ENCODE data around the gene IKZF2.

GRCh38 chr2:212237751-212238218, 300.8 kb downstream of the ERBB4 start:
- PRO-cap, 2 experiments: no peak in any of the 2 experiments

DNA sequence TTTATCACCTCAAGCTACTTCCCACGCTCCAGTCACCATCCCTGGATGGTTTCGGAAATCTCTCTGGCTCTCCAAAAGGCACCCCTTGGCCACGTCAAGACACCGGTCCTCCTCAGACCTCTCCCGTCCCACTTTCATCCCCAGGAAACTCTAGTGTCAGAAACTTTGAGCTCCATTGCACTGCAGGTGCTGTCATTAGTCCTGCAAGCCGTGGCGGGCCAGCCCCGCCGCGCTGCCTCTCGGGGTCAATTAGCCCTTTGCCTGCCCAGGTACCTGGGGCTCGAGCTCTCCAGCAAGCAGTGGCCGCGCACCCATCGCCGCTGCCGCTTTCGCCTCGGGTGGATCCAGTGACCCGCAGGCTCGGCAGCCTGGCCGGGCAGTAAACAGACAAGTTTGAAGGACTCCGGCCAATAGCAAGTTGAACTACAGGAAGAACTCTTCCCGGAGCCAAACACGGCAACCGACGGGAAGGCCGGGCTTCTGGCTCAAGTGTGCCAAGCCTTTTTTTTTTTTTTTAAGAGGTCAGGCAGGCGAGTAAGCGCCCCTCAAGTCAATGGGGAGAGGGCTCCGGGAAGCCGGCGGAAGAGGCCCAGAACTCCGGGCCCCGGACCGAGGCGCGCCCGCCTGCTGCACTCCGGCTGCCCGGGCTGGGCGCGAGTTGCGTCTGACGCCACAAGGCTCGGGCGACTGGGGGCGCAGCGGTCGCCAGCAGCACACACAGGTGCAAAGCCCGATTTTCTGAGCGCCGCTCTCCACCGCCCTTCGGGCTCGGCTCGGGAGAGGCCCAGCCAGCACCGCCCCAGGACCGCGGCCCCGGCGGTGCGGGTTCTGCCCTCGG, 1.1 kb downstream of the ERBB4 start:
- PRO-cap, 2 experiments: peak in 2 of 2 experiments; most common plus-strand start position 410 of the sequence (in 1); most common minus-strand start position 349 of the sequence (in 1)

GRCh38 chr2:213129426-213129768, 22.0 kb downstream of the IKZF2 start:
- PRO-cap, 2 experiments: no peak in any of the 2 experiments

DNA sequence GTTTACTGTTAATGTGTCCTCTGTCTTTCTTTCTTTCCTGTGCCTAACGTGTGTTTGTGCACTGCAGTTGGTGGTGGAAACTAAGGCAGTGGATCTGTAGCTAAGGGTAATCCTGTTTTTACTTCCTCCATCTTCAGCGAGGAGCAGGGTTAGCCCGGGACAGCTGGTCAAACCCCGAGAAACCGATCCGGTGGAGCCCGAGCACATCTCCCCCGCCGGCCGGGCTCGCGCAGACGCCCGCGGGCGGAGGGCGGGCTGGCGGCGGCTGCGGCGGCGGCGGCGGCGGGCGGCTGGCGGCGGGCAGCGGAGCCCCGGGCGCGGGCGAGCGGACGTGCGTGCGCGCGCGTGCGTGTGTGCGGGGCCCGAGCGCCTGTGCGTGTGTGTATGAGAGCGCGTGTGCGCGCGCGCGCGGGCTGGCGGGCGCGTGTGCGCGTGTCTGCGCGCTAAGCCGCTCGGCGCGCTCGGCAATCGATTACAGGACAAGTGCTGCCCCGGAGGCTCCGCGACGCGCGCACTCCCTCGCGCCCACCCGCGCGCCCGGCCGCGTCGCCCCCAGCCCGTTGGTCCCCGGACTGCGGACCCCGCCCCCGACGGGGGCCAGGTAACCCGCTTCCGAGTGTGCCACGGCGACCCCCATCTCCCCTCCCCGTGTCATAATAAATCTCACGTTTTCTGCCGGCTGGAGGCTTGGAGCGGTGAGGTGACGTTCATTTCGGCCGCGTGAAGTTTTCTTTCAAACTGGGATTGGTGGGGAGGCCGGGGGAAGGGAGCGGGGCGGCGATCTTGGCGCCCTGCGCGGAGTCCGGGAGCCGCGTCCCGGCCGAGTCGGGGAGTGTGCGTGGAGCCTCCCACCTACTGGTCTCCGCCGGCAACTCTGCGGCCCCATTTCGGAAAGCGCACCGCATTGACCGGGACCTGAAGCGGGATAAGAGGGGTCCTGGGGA, at the start of gene IKZF2:
Gene IKZF2 (minus strand): TSS at position 154 of the 944 bp plus-strand sequence.
- PRO-cap, 2 experiments: peak in 2 of 2 experiments; most common plus-strand start position 475 of the sequence (in 2); most common minus-strand start position 827 of the sequence (in 2)

DNA sequence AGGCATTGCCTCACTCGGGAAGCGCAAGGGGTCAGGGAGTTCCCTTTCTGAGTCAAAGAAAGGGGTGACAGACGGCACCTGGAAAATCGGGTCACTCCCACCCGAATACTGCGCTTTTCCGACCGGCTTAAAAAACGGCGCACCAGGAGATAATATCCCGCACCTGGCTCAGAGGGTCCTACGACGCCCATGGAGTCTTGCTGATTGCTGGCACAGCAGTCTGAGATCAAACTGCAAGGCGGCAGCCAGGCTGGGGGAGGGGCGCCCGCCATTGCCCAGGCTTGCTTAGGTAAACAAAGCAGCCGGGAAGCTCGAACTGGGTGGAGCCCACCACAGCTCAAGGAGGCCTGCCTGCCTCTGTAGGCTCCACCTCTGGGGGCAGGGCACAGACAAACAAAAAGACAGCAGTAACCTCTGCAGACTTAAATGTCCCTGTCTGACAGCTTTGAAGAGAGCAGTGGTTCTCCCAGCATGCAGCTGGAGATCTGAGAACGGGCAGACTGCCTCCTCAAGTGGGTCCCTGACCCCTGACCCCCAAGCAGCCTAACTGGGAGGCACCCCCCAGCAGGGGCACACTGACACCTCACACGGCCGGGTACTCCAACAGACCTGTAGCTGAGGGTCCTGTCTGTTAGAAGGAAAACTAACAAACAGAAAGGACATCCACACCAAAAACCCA, 125.4 kb downstream of the BARD1 start:
- PRO-cap, 2 experiments: no peak in any of the 2 experiments

DNA sequence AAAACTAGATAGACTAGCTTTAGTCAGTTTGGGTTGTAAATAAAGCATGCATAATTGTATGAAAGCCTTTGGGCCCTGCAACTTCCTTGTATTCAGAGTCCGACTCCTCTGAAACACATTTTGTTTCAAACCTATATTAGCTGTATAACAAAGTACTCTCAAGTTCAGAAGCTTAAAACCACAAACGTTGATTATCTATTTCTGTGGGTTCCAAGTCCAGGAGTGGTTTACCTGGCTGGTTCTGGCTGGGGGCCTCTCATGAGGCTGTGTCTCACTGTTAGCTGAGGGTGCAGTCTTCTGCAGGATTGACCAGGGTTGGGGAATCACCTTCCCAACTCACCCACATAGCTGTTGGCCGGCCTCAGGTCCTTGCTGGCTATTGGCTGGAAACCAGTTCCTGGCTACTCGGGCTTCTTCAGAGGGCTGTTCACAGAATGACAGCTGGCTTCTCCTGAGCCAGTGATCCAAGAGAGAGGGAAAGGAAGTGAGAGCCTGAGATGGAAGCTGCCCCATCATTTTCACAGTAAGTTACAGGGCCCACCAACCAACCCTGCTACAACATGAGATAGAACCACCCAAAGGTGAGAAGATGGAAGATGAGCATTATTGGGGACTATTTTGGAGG, 18.0 kb upstream of the ATIC start:
- PRO-cap, 2 experiments: no peak in any of the 2 experiments

- PRO-cap, 2 experiments: no peak in any of the 2 experiments
Measured at GRCh38 chr2:215376209-215376733, 59.6 kb downstream of the FN1 start.

DNA sequence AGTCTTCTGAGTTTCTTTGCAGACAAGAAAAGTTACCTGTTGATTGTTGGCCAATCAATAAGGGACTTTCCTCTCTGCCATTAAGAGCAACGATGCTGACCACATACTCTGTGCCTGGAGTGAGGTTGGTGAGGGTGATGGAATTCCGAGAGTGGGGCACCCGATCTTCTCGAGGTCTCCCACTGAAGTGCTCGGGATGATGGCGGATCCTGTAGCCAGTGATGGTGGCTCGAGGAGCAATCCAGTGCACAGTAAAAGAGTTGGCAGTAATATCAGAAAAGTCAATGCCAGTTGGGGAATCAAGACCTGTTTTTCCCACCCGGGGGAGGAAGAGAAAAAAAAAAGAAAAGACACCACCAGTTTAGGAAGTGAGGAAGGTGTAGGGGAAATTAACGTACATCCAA, 49.2 kb downstream of the FN1 start:
- PRO-cap, 2 experiments: no peak in any of the 2 experiments

- PRO-cap, 2 experiments: no peak in any of the 2 experiments
Measured at GRCh38 chr2:215391390-215391964, 44.4 kb downstream of the FN1 start.

DNA sequence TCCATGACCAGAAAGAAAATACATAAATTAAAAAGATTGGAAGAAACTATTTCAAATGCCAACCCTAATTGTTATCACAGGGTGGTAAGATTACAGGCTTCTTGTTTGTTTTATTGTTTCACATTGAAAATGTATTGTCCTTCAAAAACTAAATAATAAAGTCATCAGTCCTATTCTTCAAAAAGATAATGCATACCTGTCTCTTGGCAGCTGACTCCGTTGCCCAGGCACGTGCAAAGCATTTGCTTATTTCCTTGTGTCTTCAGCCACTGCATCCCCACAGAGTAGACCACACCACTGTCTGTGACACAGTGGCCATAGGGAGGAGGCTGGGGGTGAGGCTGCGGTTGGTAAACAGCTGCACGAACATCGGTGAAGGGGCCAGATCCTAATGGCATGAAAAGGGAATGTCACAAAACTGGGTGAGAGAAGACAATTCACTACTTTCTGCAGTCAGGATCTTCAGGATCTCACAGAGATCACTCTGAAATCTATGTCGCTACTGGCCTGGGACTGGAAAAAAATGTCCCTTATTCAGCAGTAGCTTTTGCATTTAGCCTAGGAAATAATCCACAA, 10.9 kb downstream of the FN1 start:
- PRO-cap, 2 experiments: no peak in any of the 2 experiments

GRCh38 chr2:215443168-215443627, 7.3 kb upstream of the FN1 start:
- PRO-cap, 2 experiments: no peak in any of the 2 experiments

DNA sequence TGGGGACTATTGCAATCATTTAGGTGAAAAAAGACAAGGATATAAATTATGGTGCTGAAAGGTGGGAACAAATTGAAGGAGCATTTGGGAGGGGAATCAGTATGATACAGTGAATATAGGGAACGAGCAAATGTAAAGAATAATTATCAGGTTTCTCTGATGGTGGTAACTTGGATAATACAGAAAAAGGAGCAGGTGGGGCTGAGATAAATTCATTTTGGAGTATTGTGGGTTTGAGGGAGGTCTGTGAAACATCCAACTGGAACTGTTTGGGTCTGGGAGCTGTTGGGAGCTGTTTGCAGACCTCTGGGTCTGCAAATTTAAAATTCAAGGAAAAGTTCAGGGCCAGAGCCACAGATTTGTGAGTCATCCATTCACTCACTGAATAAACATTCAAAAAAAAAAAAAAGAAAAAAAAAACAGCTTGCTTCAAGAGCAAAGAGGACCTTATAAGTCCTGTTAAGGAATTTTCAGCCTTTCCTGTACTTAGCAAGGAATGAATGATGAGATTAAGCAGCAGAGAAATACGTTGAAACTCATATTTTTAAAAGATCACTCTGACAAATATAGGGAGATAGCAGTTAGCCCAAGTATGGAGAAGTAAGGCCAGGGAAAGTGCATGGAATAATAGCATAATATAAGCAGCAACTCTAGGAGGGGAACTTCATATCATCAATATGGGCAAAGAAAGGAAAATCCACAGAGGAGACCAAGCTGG, 257.6 kb upstream of the FN1 start:
- PRO-cap, 2 experiments: no peak in any of the 2 experiments

- PRO-cap, 2 experiments: no peak in any of the 2 experiments
Measured at GRCh38 chr2:216107650-216108294, 1.4 kb upstream of the XRCC5 start.

GRCh38 chr2:216113460-216114613, 4.7 kb downstream of the XRCC5 start:
- PRO-cap, 2 experiments: no peak in any of the 2 experiments

- PRO-cap, 2 experiments: no peak in any of the 2 experiments
Measured at GRCh38 chr2:216302998-216303569, 69.2 kb downstream of the MARCHF4 start.

DNA sequence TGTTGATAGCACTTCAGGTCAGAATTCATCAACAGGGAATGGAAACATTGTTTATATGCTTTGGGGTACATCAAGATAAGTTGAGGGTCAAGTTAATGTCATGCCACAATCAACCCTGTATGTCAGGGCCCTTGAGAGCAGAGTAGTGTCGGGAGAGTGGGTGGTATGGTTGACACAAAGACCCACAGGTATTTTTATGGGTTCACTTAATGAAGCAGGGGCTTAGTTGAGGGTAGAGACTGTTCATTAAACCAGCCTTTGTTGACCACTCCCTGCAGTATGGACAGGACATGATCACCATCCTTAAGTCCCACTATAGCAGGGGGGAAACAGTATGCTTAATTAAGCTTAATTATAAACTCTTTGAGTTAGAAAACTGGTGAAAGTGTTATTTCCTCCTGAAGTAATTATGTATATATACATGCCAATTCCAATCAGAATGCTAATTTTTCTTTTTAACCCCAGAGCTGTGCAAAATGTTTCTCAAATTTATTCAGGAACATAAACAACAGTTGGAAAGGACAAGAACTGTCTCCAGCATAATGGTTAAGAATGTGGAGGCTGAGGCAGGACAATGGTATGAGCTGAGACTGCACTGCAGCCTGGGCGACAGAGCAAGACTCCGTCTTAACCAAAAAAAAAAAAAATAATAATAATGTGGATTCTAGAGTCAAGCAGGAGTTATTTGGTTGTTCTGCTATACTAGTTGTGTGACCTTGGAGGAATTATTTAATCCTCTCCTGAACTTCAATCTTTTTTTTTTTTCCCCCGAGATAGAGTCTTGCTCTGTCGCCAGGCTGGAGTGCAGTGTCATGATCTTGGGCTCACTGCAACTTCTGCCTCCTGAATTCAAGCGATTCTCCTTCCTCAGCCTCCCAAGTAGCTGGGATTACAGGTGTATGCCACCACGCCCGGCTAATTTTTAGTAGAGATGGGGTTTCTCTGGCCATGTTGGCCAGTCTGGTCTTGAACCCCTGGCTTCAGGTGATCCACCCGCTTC, 6.0 kb downstream of the RPL37A start:
- PRO-cap, 2 experiments: no peak in any of the 2 experiments

DNA sequence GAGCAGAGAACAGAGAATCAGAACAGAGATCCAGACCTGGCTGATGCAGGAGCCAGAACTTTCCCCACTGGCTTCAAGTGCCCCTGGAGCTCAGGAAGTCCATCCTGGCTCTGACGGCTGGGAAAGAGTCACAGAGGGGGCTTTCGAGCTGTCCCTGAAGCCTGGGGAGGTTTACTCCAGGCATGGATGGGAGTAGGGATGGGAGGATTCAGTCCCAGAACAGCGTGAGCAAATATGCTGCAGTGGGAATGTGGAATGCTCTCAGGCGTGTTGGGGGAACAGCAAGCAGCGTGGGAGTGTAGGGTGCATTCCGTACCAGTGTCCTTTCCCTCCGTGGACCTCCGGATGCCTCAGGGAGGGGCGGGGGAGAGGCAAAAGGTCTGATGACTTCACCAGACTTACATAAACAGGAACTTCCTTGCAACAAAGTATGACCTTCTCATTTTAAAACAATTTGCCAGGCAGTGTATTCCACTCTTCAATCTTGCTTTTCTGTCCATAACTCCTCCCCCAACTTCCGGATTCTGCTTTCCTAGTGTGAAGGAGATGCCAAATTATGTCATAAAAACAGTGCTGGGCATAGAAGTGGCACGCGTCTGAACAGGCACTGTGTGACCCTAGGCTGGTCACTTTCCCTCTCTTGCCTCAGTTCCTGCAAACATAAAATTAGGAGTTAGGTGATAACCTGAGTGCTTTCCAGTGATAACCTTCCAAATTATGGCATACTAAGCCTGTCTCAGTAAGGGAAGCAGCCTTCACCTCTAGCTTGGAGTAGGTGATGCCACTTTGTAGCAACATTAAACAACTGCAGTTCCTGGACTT, 36.9 kb downstream of the RPL37A start:
- PRO-cap, 2 experiments: no peak in any of the 2 experiments

DNA sequence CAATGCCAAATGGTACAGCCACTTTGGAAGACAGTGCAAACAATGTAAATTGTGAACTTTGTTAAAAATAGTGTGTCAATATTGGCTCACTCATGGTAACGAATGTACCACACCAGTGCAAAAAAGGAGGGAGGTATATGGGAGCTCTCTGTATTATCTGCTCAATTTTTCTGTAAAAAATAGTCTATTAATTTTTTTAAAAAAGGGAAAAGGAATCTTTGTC, 61.6 kb upstream of the IGFBP2 start:
- PRO-cap, 2 experiments: no peak in any of the 2 experiments

- PRO-cap, 2 experiments: no peak in any of the 2 experiments
Measured at GRCh38 chr2:216596237-216596754, 36.9 kb upstream of the IGFBP2 start.

- PRO-cap, 2 experiments: no peak in any of the 2 experiments
Measured at GRCh38 chr2:216671021-216671502, 24.3 kb downstream of the IGFBP5 start.